Neural cell (in vitro differentiated cells): ENCODE results near the gene MARCO.

DNA sequence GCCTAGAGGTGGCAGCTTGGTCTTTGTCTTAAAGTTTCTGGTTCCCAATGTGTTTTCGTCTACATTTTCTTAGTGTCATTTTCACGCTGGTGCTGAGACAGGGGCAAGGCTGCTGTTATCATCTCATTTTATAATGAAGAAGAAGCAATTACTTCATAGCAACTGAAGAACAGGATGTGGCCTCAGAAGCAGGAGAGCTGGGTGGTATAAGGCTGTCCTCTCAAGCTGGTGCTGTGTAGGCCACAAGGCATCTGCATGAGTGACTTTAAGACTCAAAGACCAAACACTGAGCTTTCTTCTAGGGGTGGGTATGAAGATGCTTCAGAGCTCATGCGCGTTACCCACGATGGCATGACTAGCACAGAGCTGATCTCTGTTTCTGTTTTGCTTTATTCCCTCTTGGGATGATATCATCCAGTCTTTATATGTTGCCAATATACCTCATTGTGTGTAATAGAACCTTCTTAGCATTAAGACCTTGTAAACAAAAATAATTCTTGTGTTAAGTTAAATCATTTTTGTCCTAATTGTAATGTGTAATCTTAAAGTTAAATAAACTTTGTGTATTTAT is 7.3 kb downstream of the IL36G start:
- RAMPAGE, long total RNA = no peak

DNA sequence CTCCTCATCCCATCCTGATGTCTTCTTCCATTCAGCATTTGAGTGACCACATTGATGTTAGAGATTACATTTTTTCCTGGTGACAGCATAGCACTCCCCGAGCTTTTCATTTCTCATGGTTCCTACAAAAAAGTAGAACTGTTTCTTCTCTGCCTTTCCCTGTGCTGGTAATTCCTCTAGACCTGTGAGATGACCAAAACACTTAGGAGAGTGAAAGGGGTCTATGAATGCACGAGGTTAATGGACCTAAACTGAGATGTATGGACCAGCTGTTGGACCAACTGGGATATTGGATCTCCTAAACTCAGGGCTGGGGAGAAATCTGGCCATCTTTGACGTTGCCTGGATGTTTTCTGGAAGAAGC is 5.0 kb downstream of the IL36A start:
- RAMPAGE, long total RNA = no peak

DNA sequence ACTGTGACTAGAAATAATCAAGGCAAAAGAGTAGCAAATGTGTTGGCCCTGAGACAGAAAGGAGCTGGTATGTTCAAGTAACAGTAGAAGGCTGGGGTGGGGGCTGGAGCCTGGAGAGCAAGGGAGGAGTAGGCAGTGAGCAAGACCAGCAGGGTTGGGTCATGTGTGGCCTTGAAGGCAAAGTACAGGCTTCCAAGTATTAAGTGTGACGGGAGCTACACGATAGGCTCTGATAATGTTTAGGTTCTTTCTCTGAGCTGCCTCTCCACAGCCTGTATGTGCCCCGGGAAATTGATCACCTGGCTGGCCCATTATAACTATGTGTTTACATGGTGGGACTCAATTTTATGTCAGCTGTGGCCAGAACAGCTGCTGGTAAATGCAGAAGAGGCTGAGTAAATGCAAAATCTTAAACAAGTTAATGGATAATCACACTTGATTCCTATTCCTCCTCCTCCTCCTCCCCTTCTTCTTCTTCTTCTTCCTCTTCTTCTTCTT is 9.2 kb downstream of the IL1F10 start:
- RAMPAGE, long total RNA = no peak

- RAMPAGE, long total RNA = no peak
Measured at GRCh38 chr2:113182464-113183629, 9.1 kb downstream of the PSD4 start.

DNA sequence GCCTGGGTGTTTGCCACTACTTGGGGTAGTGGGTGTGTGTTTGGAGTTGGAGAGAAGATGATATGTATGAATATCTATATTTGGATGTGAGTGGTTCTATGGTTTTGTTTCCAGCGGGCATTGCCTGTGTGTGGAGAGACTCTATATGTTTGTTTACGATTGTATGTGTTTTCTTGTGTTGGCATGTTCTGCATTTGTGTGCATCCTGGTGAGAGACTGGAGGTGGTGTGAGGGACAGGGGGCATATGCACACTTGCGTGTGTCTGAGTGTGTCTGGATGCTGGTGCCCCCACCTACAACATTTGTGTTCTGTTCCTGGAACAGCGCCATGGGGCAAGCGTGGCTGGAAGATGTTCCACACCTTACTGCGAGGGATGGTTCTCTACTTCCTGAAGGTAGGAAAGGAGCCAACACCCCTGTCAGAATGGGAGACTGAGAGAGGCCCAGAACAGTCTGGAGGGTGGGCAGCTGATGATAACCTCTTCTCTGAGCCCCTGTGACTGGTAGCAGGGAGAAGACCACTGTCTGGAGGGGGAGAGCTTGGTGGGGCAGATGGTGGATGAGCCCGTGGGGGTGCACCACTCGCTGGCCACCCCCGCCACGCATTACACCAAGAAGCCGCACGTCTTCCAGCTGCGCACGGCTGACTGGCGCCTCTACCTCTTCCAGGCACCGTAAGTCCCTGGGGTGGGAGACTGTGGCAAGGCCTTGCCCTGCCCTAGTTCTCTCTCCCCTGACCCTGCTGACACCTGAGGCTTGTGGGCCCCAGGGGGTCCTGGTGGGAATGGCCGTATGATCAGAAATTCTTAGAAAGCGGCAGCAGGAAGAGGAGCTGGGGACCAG is 23.7 kb downstream of the PSD4 start:
- RAMPAGE, long total RNA = no peak

GRCh38 chr2:113206177-113206946 is 32.6 kb downstream of the PSD4 start:
- RAMPAGE, long total RNA = no peak

DNA sequence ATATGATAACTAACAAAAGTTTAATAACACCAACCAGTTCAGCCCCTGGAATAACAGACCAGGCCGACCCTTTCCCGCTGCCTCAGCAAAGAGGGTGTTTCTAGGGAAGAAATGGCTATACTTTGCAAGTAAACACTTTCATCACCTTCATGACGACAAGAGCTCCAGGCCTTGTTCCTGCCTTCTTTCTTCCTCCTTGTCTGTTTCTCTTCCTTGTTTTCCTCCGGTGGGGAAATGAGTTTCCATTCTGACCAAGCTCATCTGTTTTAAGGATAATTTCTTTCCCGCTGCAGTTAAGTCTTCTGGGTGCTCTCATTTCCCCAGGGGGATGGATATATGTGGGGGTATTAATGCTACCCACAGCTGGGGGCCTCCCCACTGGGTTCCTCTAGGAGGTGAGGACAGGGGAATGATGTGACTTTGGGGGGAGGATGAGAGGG is 38.0 kb downstream of the PSD4 start:
- RAMPAGE, long total RNA = no peak

GRCh38 chr2:113218259-113218946 is 44.6 kb downstream of the PSD4 start:
- RAMPAGE, long total RNA = no peak

DNA sequence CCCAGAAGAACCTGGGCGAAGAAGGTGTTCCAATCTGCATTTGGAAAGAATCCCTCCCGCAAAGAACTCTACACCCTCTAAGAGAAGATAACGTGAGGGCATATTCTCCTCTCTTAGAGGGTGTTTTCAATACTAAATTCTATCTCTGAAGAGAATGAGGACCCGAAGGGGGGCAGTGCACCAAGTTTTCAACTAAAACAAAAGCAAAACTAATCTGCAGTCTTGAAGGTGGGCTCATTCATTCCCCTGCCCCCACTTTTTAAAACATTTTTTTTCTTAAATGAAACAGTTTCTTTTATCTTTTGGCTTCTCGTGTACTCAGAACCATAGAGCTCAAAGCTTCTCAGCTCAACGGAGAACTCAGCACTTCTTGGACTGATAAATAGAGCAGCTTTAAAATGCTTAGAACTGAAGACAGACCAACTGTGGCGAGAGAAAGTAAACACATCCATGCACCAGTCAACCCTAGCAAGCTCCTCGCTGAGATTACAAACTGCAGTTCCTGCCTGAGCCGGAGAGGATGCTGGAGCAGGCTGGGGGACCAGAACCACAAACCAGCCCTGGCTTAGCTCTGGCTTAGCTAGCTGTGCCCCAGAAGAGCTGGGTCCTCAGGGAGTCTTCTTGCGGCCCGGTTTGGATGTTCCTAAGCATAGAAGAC is 5.9 kb downstream of the PAX8 start:
- RAMPAGE, long total RNA = no peak

GRCh38 chr2:113288241-113289290 is 9.8 kb upstream of the PAX8 start:
- RAMPAGE, long total RNA = no peak

GRCh38 chr2:113728869-113729697 is 27.4 kb downstream of the SLC35F5 start:
- RAMPAGE, long total RNA = no peak

DNA sequence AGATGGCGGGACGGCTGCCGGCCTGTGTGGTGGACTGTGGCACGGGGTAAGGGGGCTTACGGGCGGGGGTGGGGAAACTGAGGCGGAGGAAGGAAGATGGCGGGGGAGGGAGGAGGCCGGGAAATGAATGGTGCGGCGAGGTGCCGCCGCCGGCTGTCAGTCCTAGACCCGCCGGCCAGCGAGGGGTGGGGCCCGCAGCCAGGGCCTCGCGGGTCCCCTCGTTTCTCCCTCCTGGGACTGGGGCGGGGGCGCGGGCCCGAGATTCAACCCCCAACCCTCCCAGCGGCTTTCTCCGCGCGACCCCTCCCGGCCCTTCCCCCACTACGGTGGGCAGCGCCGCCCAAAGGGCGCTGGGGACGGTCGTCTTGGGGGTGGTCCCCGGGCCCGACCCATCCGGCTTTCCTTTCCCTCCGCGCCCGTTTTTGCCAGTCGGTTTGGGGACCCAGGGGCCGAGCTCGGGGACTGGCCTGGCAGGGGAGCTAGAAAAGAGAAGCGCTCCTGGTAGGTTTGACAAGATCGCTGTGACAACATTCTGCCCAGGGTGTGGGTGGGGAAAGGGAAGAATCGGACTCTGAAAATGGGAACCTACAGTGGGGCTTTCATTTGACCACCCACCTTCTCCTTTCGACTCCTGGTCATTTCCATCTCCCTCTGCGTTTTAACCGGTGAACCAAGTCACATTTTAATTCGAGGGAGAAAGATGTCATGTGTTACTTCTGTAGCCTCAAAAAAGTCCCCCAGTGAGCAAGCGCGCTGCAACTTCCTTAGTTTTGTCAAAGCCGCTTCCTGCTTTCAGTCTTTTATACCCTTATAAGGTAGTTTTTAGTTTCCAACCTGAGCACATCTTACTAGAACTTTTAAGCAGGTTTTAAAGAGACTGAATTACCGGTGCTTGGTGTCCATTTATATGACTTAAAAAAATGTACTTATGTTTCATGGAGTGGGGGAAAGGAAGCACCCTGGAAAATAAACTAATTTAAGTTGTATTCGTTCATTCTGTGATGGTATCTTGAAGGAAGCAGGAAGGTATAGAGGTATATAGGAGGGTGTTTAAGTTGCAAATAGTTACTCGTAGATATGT is 729 bp downstream of the ACTR3 start:
- RAMPAGE, long total RNA = no peak

DNA sequence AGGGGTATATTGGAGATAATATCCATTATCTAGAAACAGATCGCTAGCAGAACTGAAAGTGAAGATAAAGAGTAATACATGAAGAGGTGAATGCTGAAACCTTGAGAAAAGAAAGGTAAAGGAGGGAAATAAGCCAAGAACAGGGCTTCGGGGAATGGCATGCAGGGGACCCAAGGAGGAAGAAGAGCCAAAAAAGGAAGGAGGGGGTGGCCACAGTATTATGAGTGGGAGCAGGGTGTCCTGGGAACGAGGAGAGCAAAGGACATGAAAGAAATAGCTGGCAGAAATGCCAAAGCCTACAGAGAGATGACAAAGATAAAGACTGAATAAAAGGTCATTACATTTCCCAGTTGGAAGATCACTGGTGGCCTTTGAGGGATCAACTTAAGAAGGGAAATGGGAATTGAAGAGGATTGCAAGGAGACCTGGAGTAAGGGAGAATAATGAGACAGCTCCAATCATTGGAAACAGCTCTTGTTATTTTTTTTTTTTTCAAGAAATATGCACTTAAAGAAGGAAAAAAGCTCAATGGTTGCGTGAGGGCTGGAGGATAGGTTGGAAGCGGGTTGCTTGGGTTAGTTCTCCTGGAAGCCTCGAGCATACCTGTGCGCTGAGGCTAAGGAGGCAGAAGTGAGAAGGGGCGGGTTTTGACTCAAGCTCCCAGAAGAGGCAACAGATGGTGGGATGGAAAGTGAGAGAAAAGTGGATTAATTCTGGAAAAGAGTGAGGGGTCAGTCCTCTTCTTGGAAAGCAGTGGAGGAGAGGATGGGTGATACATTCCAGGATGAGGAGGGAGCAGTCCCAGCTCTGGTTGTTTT is 83.1 kb downstream of the ACTR3 start:
- RAMPAGE, long total RNA = no peak

- RAMPAGE, long total RNA = no peak
Measured at GRCh38 chr2:117817305-117817821, 2.9 kb downstream of the DDX18 start.

DNA sequence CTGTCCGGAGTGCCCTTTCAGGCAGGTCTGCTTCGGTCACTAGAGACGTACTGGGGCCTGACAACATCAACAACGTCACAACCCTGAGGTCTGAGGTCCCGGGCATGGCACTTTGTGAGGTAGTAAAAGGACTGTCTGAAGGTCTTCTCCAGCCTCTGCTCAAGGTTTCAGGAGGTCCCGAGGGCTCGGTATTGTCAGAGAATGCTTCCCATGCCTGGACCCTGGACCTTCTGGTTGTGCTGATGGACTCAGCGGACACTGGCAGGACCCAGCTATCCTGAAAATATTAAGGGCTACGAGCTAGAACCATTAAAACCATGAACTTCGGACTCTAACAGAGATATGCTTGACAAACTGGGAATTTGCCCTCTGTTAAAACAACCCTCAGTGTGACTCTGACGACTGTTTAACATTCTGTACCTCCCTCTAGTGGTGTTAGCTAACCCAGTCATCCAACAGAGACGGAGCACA is 96.6 kb downstream of the CCDC93 start:
- RAMPAGE, long total RNA = no peak

GRCh38 chr2:118309848-118310841 is 221.9 kb downstream of the INSIG2 start:
- RAMPAGE, long total RNA = no peak

DNA sequence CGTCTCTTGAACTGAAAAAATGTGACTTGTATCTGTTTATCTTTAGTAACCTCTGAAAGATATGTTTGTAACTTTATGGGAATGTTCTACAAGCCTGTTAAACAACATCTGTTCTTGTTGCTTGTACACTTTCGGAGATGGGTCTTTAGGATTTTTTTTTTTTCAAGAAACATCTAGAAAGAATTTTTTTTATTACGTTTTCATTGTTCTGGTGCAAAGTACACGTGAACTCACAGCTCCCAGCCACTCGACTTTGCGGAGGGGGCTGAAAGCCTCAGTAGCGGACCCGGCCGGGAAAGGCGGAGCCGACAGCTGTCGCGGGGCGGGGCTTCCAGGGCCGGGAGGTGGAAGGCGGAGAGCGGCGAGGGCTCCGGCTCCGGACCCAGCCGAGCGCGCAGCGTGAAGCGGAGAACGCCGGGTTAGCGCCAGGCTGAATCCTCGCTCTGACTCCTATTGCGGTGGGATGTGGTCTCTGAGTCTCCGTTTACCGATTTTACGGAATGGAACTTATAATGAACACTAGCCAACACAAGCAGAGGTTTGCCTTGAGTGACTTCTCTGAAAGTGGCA is 73.1 kb downstream of the EN1 start:
- RAMPAGE, long total RNA = no peak

- RAMPAGE, long total RNA = no peak
Measured at GRCh38 chr2:118836027-118836331, 11.5 kb downstream of the EN1 start.

DNA sequence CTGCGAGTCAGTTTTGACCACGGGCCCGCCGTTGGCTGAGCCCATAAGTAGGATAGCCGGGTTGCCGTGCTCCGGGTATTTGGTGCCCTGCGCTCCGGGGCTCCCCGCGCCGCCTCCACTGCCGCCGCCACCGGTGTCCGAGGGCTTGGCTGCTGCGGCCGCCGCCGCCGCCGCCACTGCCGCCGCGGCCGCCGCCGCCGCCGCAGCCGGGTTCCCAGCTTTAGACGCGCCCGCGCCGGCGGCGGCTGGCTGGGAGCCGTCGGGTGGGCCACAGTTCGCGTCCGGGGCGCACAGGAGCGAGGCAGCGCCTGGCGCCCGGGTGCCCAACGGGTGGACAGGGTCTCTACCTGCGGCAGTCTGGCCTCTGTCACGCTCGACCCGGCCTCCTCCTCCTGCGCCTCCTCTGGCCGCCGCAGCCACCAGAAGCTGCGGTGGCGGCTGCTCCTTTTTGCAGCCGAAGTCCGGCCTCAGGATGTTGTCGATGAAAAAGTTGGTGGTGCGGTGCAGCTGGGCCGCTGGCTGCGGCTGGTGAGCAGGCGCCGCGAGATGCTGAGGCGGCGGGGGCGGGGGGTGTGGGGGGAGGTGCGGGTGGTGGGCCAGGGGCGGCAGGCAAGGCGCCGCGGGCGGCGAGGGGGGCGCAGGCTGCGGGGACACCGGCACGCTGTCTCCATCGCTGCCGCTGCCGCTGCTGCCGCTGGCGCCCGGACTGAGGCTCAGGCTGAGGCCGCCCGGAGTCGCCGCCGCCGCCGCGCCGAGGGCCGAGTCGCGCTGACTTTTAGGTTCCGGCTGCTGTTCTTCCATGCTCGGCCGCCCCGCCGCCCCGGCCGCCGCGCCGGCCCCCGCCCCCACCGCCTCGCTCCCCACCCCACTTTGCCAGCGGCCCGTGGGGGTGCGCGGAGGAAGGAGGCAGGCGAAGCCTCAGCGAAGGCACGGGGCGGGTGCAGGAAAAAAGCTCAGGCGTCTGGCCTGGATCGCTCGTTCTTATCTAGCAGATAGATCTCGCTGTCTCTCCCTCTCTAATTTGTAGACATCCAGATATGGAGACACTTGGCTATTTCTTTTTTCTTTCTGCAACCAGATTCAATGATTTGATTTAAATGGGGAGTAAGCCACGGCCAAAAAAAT is 719 bp downstream of the EN1 start:
- RAMPAGE, long total RNA = no peak

DNA sequence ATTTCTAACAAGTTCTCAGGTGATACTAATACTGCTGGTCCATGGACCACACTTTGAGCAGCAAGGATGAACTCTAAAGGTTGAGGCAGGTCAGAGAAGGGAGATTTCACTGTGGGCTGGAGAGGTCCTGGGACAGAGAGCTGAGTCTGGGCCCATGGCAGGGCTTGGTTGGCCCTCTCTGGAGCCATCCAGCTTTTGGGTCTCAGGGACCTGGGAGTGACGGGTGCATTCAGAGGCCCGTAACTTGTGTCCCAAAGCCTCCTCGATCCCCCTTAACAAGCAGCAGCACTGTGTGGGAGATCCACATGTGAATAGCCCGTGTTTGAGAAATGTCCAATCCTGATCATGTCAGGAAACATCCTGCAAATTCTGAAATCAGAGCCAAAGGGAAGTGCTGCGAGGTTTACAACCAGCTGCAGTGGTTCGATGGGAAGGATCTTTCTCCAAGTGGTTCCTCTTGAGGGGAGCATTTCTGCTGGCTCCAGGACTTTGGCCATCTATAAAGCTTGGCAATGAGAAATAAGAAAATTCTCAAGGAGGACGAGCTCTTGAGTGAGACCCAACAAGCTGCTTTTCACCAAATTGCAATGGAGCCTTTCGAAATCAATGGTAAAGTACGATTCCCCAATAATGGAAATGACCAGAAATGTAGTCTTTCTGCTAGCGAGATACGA is at the start of gene MARCO:
MARCO (plus strand) TSS at position 406 of the 674 bp plus-strand sequence.
- RAMPAGE, long total RNA = no peak